Epithelial cell of esophagus (primary cell): ENCODE measurements around the gene TUBA8.

- RRBS: 2% methylated on average over 42 of the region's 146 CpGs
Observed at GRCh38 chr22:16601605-16602786, 9.4 kb upstream of the CCT8L2 start.

DNA sequence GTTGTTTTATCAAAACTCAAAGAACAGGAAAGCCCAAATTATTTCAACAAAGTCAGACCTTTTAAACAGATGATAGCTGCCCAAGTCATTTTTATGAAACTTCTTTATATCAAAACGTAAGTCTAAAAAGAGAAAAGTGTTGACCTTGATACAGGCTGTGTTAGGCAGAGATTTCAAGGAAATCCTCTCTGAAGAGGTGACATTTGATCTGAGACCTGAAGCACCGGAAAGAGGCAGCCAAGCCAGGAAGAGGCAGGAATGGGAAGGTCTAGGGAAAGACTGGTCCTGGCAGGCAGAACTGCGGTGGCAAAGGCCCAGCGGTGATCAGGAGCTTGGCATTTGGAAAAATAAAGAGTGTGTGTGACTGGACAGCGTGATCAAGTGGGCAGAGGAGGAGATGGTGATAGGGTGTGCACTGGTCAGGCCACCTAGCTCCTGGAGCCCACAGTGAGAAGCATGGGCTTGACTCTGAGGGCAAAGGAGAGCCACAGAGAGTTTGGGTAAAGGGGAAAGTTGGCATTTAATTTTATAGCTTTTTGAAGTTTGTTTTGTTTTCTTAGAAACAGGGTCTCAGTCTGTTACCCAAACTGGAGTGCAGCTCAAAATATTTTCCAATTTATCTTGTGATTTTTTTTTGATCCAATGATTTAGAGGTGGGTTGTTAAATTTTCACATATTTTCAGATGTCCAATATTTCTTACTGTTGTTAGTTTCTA lies 27.3 kb upstream of the GAB4 start:
- RRBS: no CpG with 5 or more reads among the region's 5 CpGs

DNA sequence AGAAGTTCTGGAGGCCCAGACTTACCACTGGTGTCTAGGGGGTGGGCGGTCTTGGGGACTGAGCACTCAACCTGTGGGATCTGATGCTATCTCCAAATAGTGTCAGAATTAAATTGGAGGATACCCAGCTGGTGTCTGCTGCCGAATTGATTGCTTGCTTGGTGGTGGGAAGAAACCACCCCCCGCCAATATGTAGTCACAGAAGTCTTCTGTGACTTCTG lies 7.5 kb downstream of the IL17RA start:
- RRBS: no CpG with 5 or more reads among the region's 3 CpGs

- RRBS: under 1% methylated on average over 7 of the region's 76 CpGs
Observed at GRCh38 chr22:17120087-17120713, 960 bp downstream of the TMEM121B start.

DNA sequence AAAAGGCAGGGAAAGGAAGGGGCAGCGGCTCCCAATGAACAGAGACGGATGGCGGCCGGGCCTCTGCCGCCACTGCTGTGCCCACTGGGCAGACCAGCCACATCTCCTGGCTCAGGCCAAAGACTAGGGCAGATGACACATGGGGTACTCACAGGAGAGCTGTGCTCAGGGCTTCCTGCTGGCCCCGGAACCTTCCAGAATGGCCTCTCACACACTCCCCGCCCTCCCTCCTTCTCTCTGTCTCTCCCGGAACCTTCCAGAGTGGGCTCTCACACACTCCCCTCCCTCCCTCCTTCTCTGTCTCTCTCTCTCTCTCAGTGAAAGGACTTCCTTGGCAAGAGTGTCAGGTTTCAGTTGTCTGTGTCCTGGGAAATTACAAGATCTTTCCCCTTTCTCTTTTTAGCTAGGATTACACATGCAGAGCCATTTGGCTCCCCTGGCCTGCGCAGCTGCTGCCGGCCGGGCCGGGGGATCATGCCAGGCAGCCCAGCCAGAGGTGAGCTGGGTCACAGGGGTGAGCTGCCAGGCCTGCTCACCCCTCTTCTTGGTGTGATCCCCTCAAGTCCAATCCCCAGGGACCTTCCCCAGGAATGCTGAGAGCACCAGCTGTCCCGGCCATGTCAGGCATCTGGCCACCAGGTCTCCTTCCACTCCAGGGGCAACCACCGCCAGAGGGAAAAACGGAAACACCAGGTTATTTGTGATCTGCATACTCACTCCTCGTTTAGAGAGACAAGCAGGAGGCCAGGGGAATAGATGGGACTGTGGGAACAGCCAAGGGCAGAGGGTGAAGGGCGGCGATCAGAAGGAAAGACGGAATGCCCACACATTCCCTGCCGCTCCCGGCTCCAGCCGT lies 45.3 kb upstream of the ADA2 start:
- RRBS: 25% methylated on average over 3 of the region's 22 CpGs

- RRBS: no CpG with 5 or more reads among the region's 5 CpGs
Observed at GRCh38 chr22:17272406-17272961, 53.2 kb upstream of the ADA2 start.

GRCh38 chr22:17370020-17370453 lies 777 bp downstream of the CECR2 start:
- RRBS: 2% methylated on average over 8 of the region's 59 CpGs

DNA sequence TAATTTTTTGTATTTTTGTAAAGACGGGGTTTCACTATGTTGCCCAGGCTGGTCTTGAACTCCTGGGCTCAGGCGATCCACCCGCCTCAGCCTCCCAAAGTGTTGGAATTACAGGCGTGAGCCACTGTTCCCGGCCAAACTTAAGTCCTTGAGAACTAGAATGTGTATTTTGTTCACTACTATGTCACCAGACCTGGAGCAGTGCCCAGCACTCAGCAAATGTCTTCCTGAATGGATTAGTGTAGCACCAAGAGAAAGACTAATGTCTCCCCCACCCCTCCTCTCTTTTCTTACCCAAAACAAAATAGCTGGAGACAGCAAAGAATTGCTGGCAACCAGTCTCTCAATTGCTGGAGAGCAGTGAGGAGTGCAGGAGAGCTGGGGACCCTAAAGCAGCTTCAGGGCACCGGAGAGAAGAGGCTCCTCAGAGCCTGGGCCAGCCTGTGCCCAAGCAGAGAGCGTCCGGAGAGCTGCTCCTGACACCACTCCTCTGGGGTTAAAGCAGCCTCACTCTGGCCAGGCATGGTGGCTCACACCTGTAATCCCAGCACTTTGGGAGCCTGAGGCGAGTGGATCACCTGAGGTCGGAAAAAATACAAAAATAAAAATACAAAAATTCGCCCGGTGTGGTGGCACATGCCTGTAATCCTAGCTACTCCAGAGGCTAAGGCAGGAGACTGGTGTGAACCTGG lies 15.0 kb downstream of the SLC25A18 start:
- RRBS: 43% methylated on average over 3 of the region's 12 CpGs

DNA sequence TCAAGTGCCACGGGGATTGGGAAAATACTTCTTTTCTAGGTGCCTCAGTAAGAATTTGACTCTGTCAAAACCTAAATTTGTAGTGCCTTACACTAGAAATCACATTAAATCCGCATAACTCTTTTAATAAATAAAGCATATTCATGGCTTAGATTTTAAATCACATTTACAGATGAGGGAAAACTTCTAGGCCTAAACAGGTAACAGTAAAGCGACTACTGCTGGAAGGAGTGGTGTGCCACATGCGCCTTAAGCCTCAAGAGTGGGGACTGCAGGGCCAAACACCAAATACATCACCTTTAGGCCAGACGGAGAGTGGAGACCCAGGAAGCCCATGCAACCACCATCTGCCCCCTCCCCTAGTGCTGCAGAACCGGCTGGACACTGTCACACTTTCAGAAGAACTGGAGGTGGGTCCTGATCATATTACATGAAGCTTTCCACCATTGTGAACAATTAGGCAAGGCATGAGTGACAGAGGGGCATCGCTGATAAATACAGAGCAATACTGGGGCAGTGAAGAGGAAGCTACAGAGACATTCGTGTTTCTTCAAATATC lies 28.8 kb downstream of the SLC25A18 start:
- RRBS: no CpG with 5 or more reads among the region's 8 CpGs

GRCh38 chr22:17637875-17638136 lies 751 bp upstream of the BCL2L13 start:
- RRBS: no CpG with 5 or more reads among the region's 4 CpGs

- RRBS: no CpG with 5 or more reads among the region's 13 CpGs
Observed at GRCh38 chr22:17767201-17767869, 6.9 kb downstream of the BID start.

DNA sequence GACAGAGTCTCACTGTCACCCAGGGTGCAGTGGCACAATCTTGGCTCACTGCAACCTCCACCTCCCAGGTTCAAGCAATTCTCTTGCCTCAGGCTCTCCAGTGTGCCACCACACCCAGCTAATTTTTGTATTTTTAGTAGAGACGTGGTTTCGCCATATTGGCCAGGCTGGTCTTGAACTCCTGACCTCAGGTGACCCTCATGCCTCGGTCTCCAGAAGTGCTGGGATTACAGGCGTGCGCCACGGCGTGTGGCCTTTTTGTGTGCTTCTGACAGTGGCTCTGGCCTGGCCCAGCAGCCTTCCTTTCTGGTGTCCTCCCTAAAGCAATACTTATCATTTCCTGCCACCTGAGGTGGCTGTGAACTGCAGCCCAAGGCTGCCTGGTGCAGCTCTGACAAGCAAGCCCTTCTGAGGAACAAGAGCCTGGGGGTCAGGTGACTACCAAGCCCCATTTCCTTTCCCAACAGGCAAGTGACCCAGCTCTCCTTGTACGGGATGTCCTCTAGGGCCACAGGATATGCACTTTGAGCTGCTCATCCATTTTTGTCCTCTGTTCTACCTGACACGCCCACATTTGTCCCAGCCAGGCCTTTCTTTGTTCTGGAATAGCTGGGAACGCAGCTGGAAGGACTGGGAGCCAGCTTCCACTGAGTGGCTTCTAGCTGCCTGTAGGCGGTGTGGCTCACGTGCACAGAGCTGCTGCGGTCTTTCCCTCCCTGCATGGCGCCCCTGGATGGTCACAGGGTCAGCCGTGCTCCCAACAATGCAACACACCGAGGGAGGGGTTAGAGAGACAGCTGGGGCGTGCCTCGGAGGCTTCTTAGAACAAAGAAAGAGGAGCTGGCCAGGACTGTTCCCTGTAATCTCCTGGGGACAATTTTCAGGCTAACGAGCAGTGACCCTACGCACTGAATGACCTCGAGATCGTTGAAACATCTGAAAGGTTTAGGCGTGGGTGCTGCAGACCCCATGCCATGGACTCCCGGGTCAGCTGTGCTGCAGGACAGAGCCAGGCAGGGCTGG lies 12.3 kb upstream of the BID start:
- RRBS: no CpG with 5 or more reads among the region's 24 CpGs

- RRBS: no CpG with 5 or more reads among the region's 5 CpGs
Observed at GRCh38 chr22:17869596-17870186, 95.4 kb upstream of the BID start.

GRCh38 chr22:17917637-17918208 lies 106.6 kb downstream of the MICAL3 start:
- RRBS: no CpG with 5 or more reads among the region's 9 CpGs

GRCh38 chr22:17931131-17931883 lies 93.1 kb downstream of the MICAL3 start:
- RRBS: no CpG with 5 or more reads among the region's 4 CpGs

GRCh38 chr22:17941808-17942564 lies 82.4 kb downstream of the MICAL3 start:
- RRBS: no CpG with 5 or more reads among the region's 16 CpGs

GRCh38 chr22:18068918-18069610 lies 8.7 kb upstream of the PEX26 start:
- RRBS: no CpG with 5 or more reads among the region's 4 CpGs

GRCh38 chr22:18110021-18111260 lies at the start of gene TUBA8:
TSS of gene TUBA8 (plus strand) at chr22:18110809.
- RRBS: 3% methylated on average over 20 of the region's 94 CpGs

GRCh38 chr22:18111463-18112107 lies 976 bp downstream of the TUBA8 start:
- RRBS: no CpG with 5 or more reads among the region's 16 CpGs